T-cell (primary cell): Measurements from ENCODE around the gene HSD17B2.

DNA sequence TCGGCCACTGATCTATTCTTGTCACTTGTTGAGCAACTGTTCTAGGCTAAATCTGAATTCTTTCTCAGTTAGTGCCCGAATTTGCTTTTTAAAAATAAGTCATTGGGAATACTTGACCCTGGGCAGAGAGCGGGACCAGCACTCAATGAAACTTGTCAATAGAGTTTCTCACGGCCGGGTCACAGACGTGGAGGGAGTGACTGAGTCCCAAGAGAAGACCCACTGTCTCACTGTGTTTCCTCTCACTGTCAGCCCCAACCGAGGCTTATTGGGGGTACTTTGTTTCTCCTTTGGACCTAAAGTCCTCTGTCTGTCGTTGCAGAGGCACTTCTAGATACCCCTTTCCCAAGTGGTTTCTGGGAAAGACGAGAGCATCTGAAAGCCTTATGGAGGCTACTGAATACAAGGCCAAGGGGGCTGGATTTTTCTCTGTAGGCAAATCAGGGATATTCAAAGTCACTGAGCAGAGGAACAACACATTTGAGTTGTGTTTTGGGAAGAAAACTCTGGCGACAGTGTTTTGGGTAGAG, 138.8 kb downstream of the CMIP start:
- PRO-cap, 7 experiments, result no peak in any of the 7 experiments

- PRO-cap, 7 experiments, result no peak in any of the 7 experiments
Measured at GRCh38 chr16:81589853-81590212, 145.2 kb downstream of the CMIP start.

DNA sequence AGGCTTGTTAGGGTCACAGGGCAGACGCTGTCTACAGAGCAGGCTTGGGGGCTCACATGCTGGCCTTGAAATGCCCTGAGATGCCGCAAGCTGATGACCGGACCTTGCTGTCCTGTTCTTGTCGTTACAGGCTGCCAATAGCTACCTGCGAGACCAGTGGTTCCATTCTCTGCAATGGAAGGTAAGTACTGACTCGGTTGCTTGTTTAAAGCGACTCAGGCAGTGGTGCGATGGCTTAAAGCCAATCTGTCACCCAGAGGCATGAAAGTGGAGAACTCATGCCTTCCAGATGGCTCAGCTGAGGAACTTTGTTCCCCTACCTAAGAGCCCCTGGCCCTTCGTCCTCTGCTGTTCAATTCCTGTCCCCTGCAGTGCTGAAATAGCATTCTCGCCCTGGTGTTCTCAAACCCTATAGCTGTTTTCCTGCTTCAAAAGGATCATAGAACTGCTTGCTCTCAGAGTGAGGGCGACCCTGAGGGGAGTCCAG, 158.3 kb upstream of the PLCG2 start:
- PRO-cap, 7 experiments, result no peak in any of the 7 experiments

GRCh38 chr16:81650852-81651535, 128.1 kb upstream of the PLCG2 start:
- PRO-cap, 7 experiments, result no peak in any of the 7 experiments

DNA sequence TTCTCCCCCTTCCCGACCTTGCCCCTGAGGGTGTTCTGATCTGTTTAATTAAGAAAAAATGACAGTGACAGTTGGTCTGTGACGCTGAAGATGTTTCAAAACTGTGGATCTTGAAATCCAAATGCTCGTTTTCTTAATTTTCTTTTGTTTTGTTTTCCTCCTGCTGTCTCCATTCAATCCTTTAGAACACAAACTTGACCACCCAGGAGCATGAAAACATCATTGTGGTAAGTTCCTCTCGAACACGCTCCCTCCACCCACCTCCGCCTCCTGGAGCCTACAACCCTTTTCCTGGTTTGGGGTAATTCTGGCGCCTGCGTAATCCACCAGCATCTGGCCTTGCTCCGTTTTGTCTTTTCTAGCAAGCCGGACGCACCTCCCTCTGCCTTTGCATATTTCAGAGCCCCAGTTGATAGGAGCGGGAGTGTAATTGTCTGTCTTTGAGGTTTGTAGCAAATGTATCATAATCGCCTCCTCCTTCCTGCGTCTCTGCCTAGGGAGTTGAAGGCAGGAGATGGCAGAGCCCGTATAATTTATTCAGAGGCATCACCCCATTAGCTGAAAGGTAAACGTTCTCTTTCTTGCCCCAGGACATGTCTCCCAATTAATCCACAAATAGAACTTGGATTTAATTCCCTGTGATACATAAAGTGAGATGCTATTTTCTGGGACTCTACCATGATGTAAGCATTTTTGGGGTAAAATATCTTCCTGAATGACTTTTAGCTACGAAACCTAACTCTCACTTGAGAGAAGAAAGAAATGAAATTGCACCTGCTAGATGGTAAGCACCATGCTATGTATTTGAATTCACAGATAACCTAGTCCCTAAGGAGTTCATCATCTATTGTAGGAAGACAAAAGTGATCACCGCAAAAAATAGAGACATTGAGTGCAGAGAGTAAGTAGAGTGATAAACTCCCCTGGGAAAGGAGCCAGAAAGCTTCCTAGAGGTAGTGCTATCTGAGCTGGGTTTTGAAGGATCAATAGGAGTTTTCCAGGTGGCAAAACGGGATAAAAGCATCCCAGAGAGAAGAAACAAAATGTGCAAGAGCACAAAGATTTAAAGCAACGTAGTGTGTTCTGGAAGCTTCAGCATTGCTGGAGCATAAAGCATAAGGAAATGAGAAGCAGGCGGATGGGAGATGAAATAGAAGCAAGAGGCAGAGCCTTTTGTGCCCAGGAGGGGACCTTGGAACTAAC, 121.1 kb upstream of the PLCG2 start:
- PRO-cap, 7 experiments, result no peak in any of the 7 experiments

DNA sequence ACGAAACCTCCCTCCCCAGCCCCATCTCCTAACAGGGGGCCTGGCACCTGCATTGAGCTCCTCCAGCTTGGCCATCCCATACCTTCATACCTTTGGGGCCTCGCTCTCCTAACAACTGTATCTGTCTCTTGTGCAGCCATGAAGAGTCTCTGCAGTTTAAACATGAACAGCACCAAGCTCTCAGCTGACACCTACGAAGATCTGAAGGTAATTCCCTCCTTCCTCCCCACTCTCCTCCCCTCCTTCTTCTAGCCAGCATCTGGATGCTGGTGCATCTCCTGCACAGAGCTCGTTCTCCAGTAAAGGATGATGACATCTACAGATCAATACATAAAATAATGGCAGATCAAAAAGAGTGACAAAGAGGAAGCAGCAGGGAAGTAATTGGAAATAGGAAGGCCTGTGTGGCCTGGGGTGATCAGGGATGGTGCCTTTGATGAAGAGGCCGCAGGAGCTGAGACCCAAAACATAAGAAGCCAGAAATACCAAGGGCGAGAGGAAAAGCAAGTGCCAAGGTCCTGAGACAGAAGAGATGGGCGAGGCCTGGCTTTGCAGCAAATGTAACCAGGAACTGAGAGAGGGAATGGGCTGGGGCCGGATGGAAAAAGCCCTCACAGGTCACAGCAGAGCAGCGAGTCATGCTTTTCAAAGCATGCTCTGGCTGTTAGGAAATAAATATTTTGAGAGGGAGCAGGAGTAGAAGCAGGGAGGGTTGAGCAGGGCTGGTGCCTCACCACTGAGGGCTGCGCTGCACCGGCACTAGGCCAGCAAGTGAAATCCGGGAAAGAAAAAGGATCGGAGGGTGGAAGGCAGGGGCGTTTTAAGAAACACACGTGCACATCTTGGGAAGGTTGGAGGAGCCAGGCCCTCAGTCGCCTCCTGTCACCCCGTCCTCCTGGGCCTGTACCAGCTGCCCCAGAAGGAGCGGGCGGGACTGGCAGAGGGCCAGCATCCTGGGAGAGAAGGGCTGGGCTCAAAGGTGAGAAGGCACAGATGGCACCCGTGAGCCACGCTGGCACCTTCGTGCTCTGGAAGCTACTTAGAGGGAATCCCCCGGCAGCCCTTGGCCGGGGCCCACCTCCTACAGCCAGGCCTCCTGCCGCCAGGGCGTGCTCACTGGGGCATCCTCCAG, 71.8 kb upstream of the PLCG2 start:
- PRO-cap, 7 experiments, result no peak in any of the 7 experiments

- PRO-cap, 7 experiments, result no peak in any of the 7 experiments
Measured at GRCh38 chr16:81710941-81711611, 68.0 kb upstream of the PLCG2 start.

DNA sequence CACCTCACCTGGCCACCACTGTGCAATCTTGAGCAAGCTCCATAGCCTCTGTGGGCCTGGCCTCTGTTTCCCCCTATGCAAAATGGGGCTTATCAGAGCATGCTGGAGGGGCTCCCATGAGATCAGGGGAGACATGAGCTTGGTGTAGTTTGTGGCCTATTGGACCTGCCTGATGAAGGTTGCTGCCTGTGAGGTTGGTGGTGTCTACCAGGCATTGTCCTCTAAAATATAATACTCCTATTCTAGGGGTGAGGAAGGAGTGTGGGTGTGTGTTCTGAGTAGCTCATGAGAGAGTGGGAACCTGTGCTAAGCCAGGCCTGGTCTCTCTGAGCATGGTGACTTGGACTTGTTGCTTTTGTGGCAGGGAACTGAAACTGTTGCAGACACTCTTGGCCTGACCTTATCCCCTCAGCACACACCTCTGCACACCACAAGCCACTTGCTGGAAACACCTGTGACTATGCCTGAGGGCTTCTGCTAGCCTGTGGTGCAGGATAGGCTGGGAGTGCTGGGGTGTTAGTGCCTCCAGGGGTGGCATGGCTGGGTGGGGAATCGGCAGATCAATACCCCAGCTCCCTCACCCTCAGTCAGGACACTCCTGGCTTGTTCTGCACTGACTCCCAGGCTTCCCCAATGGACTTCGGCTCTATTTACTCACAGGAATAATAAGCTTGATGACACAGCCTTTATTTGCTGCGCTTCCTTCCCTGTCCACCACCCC, 29.8 kb downstream of the PLCG2 start:
- PRO-cap, 7 experiments, result no peak in any of the 7 experiments

GRCh38 chr16:82027335-82028043, 7.6 kb upstream of the HSD17B2 start:
- PRO-cap, 7 experiments, result no peak in any of the 7 experiments

DNA sequence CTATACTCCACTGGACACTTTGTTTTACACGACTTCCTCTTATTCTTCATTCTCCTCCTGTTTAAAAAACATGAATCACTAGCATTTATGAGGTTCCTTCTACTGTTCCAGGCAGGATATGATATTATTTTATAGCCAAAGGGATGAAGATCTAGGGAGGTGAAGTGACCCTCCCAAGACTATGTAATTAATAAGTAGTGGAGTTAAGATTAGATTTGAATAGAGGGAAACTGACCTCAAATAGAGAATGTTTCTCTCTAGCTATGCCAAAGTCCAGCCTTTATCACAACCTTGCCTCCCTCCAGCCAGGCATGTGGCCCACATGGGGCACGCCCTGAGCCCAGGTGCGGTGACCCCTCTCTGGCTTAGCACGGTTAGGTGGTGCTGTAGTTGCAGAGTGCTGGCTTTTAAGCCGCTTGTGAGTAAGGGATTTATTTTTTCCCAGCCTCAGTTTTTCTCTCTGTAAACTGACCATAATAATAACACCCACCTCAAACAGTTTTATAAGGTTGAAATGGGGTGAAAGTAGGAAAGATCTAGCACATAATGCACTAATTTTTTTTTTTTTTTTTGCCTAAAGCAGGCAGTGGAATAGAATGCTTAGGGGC, 1.1 kb upstream of the HSD17B2 start:
- PRO-cap, 7 experiments, result no peak in any of the 7 experiments

- PRO-cap, 7 experiments, result no peak in any of the 7 experiments
Measured at GRCh38 chr16:82034672-82035859, at the start of gene HSD17B2. TSS of gene HSD17B2 (plus strand) at chr16:82035253.

DNA sequence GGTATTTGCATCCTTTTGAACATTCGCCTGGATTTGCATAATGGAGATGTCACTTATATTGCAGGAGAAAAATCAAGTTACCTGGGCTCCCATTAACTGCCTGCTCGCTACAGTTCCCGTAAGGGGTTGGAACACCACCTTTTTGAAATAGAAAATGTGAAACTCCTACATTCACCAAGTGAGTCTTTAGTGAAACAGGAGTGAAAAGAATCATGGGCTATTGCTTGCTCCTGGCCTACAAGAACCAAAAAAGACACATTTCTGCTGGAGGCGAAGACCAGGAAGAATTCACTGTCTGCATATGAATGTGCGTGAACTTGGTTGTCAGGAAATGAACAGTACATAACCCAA, 518.9 kb upstream of the HSBP1 start:
- PRO-cap, 7 experiments, result no peak in any of the 7 experiments

DNA sequence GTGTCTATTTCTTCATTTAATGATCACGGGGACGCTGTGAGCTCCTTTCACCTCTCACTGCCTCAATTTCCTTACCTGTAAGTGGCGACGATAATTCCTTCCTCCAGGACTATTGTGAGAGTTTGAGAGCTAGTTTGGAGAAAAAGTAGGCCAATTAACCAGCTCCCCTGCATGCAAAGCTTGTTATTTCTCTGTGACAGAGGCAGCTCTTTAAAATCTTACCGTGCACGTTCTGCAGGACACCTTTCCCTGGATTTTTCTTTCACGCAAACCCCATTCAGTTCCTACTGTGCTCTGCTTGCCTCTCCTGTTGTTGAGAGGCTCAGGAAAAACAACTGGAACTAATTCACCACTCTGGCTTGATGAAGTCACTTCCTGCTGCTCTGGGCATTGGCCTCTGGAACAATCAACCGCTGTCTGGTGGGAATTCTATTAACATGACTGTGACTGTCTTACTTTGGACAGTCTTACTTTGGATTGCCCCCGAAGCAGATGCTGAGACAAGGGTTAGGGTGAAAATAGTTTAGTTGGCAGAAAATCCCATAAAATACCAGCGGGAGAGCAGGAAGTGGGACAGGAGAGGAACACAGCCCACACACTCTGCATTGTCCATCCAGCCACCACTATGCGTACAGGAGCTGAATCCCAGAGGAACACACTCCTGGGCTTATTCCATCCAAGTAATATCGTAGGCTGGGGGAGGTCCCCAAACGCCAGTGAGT, 90.0 kb upstream of the HSBP1 start:
- PRO-cap, 7 experiments, result no peak in any of the 7 experiments

DNA sequence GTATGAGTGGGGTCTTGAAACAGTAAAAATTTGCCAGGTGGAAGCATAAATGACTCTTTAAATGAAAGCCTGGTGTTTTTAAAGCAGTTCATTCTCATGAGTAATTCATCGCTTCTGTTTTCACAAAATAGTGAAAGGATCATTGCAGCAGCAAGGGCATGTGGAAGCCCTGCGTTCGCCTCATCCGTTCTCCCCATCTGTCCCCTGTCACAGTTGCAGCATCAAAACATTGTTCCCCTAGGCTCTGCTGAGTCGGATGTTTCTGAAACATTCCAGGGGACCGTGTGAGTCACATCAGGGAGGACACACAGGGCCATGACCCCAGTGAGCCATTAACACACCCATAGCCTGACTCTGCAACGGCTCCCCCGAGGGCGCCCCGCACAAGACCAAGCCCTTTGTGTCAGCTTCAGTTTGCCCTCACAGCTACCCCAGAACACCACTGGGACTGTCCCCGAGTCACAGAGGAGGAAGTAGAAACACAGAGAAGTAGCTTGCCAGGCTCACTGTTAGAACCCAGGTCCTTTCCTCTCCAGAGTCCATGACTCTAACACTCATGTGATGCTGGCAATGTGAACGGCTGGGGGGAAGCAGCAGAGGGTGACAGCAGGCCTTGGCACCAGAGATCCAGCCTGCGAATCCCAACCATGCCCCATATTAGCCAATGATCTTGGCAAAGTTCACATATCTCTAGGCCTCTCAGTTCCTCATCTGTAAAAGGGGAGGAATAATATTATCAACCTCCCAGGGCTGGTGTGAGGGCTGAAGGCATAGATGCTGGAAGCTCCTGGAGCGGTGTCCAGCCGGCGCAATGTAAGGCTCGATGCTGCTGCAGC, 63.2 kb upstream of the HSBP1 start:
- PRO-cap, 7 experiments, result no peak in any of the 7 experiments

GRCh38 chr16:83912655-83912978, 13.7 kb downstream of the MLYCD start:
- PRO-cap, 7 experiments, result no peak in any of the 7 experiments

DNA sequence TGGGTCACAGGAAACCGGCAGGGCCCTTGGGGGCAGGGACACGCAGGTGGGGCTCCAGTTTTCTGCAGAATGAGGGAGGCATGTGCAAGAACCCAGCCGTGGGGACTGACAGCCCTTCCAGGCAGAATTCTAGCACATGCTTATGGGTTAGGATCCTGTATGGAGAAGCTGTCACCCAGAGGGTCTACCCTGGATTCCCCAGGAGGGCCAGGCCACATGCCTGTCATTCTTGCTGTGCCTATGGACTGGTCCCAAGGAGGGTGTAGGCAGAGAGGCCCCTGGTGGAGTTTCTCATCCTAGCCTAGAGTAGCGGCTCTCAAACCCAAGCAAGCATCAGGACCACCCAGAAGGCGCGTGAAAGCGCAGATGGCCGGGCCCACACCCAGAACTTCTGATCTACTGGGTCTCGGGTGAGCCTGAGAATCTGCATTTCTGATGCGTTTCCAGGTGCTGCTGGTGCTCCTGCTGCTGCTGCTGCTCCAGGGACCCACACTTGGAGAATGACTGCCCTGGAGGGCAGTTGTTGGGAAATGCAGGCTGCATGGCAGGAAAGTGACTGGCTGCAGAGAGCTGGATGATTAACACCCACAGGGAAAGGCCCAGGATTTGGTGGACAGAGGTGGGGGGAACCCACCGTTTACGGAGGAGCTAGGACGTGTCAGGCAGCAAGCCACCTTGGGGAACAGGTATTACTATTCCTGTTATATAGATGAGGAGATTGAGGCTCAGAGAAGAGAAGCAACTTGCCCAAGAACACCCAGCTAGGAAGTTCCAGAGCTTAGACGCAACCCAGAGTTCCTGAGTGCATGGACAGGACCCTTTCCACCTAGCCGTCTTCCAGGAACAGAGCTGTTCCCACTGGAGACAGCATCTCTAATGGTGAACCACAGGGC, 9.4 kb upstream of the OSGIN1 start:
- PRO-cap, 7 experiments, result no peak in any of the 7 experiments

GRCh38 chr16:83993968-83994398, 25.9 kb downstream of the NECAB2 start:
- PRO-cap, 7 experiments, result no peak in any of the 7 experiments

GRCh38 chr16:84500953-84501679, 3.3 kb downstream of the MEAK7 start:
- PRO-cap, 7 experiments, result no peak in any of the 7 experiments

DNA sequence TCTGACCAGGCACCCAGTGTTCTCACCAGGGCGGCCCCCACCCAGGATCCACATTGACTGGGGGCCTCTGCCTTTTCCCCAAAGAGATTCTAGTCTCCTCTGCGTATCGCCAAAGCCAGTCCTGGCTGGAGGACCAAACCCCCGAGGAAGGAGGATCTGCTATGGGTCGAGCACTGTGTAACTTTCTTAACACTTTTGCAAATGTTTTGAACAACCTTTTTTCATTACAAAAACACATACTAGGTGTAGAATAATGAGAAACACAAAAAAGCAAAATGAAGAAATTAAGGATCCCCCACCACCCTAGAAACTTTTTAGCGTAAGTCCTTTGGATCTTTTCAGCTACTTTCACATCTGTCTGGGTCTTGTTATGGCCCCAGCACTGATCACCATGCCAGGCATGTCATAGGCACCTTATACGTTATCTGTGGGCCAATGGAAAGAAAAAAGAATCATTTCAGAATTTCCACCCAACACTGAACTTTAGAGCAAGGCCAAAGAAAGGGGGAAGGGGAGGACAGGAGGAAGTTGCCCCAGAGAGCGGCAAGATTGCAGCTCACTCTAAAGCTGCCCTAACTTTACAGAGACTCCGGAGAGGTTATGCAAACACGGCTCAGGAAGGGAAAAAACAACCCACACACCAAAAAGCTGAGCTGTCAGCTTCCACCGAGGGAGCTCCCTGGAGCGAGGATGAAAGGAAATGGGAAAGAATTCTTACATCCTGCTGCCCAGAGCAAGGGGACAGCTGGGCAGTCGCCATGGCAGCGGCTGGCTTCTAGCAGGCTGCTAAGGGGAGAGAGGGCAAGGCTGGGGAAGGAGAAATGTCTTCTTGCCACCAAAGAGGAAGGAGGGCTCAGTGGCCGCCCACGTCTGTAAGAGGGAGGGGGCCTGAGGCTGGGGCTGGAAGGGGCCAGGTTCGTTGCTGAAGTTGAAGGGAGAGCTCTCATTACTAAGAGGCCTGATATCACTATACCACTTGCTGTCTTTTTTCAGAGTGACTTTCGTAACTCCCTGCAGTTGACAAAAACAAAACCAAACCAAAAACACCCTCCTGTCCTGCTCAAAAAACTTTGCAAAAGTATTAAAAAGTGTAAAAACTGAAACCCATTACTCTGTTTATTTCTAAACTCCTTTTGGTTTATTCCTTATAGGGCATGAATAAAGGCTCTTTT, 18.3 kb downstream of the COTL1 start:
- PRO-cap, 7 experiments, result peak in 3 of 7 experiments; most common plus-strand start position 497 of the sequence (in 2); most common minus-strand start position 388 of the sequence (in 2)

DNA sequence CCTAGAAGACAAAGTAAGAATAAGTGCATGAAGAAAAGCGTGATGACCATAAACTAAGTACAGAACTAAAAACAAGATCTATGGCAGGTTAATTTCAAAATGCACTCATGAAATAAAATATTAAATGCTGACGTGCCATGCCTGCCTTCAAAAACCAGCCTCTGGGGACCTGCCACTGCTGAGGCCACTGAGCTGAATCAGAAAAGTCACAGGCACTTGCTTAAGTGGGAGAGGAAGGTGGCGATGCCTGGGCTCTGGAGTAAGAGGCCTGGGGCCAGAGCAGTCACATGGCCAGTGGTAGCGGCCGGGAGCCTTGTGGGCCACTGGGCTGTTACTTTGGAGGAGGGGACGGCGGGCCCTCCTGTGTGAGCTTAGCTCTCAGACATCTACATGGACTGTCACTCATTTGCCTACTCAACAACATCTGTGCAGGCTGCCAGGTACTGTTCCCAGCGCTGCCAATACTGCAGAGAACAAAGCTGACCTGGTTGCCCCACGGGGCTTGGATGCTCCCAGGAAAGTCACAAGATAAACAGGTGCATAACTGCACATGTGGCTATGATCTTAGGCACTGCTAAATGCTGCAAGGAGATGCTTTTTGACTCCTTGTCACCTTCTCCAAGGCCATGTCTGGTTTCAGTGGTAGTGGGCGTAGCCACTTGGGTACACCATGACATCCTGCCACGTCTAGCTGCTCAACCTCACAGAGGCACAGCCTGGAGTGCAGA, 11.7 kb downstream of the COTL1 start:
- PRO-cap, 7 experiments, result peak in 1 of 7 experiments; most common plus-strand start position 704 of the sequence (in 1); most common minus-strand start position 705 of the sequence (in 1)